Melanocyte of skin (primary cell): ENCODE data around the gene PID1.

GRCh38 chr2:226794117-226794359 lies 5.6 kb downstream of the IRS1 start:
- CAGE, long polyA plus RNA, 2 experiments, result no peak in any of the 2 experiments

- CAGE, long polyA plus RNA, 2 experiments, result no peak in any of the 2 experiments
Measured at GRCh38 chr2:226800922-226801971, 1.6 kb upstream of the IRS1 start.

DNA sequence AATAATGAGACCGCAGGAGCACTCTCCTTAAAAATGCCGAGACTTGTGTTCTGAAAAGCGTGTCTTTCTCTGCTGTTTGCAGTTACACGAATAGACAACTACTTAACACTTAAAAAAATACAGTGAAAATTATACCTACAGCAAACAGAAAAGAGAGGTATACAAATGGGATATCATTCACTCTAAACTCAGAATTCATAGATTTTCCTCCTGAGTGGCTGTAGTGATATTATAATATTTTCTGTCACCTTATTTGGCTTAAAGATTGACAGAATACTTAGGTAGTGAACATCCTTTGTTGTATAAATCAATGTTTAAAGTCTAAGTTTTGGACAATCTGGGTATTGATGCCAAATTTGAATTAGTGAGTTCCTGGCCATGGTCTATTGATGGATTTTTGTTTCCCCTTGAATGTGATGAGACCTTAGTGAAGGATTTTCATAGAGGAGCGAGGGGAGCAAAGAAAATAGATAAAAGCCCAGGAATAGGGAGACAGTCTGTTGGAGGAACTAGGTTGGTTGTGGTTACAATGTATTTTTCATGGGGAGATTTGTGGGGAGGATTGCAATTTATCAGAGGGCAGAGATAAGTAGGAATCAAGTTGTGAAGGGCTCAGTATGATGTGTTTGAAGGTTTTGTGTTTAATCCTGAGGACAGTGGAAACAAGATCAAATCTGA lies 108.8 kb downstream of the RHBDD1 start:
- CAGE, long polyA plus RNA, 2 experiments, result no peak in any of the 2 experiments

DNA sequence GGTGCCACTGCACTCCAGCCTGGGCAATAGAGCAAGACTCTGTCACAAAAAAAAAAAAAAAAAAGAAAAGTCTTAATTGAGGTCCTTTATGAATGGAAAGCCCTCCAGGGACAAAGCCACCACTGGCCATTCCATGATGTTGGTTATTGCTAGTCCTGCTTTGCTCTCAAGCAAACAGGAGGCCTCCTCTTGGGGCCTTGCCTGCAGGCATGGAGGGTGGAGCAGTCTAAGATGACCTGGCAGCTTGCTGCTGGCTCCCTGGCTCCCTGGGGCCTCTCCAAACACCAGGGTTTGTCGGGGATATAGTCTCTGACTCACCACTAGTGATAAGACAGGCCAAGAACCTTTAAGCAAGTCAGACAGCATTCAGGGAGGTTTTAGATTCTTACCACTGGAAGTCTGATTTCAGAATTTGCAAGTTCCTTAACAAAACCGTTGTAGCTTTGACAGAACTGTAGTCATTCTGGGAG lies 5.8 kb upstream of the AGFG1 start:
- CAGE, long polyA plus RNA, 2 experiments, result no peak in any of the 2 experiments

GRCh38 chr2:227475025-227475657 lies 3.2 kb downstream of the AGFG1 start:
- CAGE, long polyA plus RNA, 2 experiments, result no peak in any of the 2 experiments

DNA sequence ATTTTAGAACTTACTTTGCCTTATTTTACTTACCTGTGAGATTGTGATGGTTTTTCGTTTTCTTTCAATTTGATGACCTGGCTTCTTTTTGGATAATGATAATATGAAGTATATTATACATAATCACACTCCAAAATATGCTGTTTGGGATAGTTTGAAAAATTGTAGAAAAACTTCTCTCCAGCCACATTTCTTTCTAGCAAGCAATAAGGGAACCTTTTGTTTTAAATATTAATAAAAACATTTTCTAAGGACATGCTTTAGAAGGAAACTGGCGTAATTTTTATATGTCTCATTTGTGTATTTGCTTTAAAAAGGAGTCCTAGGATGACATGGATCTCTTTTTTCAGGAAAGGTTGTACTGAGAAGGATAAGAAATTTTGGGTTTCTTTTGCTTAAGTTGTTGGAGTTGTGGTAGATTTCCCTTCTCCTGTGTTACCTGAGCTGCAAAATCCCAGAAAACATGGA lies 56.0 kb downstream of the AGFG1 start:
- CAGE, long polyA plus RNA, 2 experiments, result no peak in any of the 2 experiments

DNA sequence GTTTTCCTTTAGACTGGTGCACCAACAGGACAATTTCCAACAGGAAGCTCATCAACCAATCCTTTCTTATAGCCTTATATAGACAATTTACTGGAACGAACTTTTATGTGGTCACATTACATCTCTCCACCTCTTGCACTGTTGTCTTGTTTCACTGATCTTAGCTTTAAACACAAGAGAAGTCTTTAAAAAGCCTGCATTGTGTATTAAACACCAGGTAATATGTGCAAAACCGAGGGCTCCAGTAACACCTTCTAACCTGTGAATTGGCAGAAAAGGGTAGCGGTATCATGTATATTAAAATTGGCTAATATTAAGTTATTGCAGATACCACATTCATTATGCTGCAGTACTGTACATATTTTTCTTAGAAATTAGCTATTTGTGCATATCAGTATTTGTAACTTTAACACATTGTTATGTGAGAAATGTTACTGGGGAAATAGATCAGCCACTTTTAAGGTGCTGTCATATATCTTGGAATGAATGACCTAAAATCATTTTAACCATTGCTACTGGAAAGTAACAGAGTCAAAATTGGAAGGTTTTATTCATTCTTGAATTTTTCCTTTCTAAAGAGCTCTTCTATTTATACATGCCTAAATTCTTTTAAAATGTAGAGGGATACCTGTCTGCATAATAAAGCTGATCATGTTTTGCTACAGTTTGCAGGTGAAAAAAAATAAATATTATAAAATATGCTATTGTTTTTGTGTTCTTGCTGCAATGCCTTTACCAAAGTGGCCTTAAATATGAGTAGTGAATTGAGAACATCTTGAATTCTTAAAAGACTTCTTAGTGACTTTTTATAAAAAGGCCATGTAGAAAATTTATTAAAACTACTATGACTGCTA lies 44.0 kb upstream of the SCYGR2 start:
- CAGE, long polyA plus RNA, 2 experiments, result no peak in any of the 2 experiments

DNA sequence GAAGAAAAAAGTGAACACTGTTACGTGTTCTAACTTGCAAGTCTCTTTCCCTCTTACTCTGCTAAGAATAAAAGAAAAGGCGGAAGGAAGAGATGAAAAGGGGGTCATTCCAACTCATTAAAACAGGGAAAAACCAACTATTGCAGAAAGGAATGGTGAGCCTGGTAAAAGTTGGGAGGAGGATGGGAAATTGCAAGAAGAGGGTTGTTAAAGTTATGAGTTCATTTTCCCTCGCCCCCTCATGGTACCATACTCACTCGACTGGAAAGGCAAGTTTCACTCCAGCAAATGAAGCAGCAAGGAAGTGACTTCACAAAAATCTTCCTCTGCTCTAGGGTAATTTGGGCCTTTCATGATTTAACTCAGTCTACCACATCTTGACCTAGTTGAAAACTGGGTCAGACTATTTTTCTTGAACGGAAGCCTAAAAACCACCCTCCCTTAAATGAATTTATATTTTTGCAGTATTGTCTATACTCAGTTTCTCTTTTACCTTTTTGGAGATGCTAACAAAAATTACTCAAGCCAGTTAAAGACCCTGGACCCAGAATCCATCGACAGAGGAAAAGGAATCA lies 22.8 kb upstream of the DAW1 start:
- CAGE, long polyA plus RNA, 2 experiments, result no peak in any of the 2 experiments

- CAGE, long polyA plus RNA, 2 experiments, result no peak in any of the 2 experiments
Measured at GRCh38 chr2:227870667-227871199, 698 bp upstream of the DAW1 start.

DNA sequence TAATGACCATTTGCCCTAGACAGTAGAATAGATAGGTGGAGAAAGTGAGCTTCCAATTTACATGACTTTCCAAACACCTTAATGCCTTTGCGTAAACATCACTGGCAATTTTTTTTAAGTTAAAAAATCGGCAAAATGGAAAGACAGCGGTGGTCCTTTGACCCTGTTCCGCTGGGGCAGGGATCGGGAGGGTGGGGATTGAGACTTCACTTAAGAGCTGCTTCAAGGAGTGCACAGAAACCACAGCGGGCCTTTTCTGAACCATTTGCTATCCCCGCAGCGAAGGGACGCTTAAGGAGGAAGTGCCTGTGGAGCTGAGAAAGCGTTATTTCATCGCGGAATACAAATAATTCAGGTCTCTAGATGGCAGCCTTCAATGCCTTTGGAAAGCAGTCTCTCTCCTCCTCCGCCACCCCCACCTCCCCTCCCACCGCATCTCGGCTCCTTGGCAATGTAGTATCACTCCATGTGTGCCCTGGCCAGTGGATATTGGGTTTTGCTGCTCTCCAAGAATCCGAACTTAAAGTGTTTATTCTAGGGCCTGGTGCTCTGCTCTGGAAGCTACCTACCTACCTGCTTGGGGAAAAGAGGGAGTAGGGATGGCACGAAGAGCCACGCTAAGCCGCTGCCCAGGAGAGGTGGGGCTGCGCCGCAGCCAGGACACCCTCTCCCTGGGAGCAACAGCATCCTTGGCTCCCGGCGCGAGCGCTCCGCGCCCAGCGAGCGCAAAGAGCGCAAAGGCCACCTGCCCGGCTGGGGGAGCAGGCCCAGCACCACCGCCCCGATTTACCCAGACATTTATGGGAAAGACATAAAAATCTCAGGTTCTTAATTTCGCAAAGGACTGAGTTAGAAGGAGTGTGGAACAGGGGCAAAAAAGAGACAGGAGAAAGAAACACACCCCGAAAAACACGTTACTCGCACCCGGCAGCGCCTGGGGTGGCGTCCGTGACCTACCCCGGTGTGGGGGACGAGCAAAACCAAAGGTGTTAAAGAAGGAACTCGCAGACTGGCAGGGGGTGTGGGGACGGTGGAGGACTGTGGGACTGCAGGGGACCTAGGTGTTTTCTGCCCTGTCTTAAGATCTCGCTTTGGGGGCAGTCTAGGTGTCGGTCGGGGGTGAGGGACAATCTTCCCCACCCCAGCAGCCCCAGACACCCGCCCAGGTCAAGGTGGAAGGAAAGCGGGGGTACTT lies 1.1 kb downstream of the SPHKAP start:
- CAGE, long polyA plus RNA, 2 experiments, result no peak in any of the 2 experiments

DNA sequence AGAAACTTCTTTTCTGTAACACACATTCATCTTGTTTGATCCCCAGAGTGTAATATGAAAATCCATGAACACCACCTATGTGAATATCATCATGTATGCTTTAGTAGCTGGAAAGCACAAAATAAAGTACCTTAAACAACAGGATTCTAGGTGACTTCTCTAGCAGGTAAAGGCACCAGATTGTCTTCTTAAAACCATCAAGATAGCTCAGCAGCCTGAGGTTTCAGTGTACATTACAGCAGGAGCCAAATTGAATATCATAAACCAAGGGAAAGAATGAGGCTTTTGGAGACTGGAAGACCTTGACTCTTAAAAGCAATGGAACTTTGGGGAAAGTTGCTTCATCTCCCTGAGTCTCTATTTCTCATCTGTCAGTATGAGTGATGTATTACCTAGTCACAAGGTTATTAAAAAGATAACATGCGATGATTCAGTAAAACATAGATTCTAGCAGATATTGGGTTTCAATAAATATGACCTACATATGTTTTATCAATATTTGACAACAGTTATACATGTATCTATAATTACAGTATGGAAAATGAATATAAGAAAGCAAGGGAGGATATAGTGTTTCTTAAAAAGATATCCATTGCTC lies 429.7 kb upstream of the SPHKAP start:
- CAGE, long polyA plus RNA, 2 experiments, result no peak in any of the 2 experiments

- CAGE, long polyA plus RNA, 2 experiments, result no peak in any of the 2 experiments
Measured at GRCh38 chr2:228841345-228842294, 429.5 kb downstream of the PID1 start.

DNA sequence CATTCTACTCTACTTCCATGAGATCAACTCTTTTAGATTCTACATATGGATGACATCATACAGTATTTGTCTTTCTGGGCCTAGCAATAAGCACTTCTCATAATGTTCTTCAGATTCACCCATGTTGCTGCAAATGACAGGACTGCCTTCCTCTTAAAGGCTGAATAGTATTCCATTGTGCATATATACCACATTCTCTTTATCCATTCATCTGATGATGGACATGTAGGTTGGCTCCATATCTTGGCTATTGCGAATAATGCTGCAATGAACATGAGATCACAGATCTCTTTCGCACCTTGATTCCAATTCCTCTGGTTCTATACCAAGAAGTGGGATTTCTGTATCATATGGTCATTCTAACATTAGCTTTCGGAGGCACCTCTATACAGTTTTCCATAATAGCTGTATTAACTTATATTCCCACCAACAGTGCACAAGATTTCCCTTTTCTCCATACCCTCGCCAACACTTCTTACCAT lies 210.7 kb downstream of the PID1 start:
- CAGE, long polyA plus RNA, 2 experiments, result no peak in any of the 2 experiments

DNA sequence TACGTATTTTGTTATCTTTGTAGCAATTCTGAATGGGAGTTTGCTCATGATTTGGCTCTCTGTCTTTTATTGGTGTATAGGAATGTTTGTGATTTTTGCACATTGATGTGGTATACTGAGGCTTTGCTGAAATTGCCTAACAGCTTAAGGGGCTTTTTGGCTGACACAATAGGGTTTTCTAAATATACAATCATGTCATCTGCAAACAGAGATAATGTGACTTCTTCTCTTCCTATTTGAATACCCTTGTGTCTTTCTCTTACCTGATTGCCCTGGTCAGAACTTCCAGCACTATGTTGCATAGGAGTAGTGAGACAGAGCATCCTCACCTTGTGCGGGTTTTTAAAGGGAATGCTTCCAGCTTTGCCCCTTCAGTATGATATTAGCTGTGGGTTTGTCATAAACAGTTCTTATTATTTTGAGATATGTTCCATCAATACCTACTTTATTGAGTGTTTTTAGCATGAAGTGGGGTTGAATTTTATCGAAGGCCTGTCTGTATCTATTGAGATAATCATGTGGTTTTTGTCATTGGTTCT lies 192.9 kb downstream of the PID1 start:
- CAGE, long polyA plus RNA, 2 experiments, result no peak in any of the 2 experiments

DNA sequence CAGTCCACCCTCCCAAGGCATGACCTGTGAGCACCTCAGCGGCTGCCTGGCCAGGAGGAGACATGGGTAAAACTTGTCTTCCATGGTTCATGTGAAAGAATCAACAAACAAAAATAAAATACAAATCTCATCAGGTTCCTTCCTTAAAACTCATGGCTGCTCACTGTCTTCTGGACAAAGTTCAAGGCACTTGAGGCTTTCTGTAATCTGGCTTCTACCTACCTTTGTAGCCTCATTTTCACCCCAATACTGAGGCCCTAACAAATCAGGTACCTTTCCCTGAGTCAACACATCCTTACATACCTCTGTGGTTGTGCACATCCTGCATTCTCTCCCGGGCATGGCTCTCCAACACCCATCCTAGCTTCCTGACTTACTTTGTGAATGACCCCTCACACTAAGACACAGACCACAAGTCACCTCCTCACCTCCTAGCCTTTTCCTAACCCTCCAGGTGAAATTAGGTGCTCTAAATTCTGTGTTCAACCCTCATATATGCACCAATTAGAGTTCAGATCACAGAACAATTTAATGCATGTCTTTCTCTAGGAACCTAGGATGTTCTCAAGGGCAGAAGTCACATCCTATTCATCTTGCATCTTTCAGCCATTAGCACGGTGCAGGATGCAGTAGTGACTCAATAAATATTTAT lies 190.9 kb downstream of the PID1 start:
- CAGE, long polyA plus RNA, 2 experiments, result no peak in any of the 2 experiments

GRCh38 chr2:229193118-229193686 lies 77.9 kb downstream of the PID1 start:
- CAGE, long polyA plus RNA, 2 experiments, result no peak in any of the 2 experiments

- CAGE, long polyA plus RNA, 2 experiments, result no peak in any of the 2 experiments
Measured at GRCh38 chr2:229271058-229271698, at the start of gene PID1. PID1 (minus strand) TSS chr2:229271287.

DNA sequence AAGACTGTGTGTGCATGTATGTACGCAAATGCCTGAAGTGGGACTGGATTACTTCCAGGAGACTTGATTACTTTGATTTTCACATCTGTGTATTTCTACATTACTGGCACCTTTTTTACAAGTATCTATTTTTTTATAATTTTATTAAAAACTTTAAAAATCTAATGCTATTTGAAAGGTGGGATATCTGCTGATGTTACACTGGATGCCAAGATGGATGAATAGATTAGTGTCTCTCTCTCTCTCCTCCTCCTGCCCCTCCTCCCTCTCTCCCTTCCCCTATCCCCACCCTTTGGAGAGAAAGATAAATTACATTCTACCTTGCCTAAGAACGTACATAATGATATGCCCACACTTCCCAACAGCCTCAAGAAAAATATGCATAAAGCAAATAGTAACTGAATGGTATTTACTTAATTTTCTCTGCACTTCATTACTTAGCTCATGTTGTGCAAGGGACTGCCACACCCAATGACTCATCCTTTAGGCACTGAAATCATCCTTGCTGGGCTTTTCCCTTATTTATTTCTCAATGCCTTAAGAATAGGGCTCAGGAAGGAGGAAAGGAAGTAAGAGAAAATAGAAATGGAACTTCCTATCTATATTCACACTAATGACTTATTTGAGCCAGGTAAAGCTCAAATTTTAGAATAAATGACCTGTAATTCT lies 137.2 kb upstream of the PID1 start:
- CAGE, long polyA plus RNA, 2 experiments, result no peak in any of the 2 experiments

- CAGE, long polyA plus RNA, 2 experiments, result no peak in any of the 2 experiments
Measured at GRCh38 chr2:229415855-229416877, 145.1 kb upstream of the PID1 start.

DNA sequence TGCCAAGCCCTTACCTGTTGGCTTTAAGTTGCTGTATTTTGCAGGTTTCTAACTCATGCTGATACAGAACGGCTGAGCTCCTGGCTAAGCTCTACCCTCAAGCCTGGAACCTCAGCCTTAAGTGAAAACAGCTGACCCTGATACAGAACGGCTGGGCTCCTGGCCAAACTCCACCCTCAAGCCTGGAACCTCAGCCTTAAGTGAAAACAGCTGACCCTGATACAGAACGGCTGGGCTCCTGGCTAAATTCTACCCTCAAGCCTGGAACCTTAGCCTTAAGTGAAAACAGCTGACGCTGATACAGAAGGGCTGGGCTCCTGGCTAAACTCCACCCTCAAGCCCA lies 17.5 kb upstream of the DNER start:
- CAGE, long polyA plus RNA, 2 experiments, result no peak in any of the 2 experiments